Mammary microvascular endothelial cell (primary cell): ENCODE measurements around a stretch of chr1.

GRCh38 chr1:223041480-223041976, 101.5 kb downstream of the TLR5 start:
- RAMPAGE, long total RNA, result no peak

DNA sequence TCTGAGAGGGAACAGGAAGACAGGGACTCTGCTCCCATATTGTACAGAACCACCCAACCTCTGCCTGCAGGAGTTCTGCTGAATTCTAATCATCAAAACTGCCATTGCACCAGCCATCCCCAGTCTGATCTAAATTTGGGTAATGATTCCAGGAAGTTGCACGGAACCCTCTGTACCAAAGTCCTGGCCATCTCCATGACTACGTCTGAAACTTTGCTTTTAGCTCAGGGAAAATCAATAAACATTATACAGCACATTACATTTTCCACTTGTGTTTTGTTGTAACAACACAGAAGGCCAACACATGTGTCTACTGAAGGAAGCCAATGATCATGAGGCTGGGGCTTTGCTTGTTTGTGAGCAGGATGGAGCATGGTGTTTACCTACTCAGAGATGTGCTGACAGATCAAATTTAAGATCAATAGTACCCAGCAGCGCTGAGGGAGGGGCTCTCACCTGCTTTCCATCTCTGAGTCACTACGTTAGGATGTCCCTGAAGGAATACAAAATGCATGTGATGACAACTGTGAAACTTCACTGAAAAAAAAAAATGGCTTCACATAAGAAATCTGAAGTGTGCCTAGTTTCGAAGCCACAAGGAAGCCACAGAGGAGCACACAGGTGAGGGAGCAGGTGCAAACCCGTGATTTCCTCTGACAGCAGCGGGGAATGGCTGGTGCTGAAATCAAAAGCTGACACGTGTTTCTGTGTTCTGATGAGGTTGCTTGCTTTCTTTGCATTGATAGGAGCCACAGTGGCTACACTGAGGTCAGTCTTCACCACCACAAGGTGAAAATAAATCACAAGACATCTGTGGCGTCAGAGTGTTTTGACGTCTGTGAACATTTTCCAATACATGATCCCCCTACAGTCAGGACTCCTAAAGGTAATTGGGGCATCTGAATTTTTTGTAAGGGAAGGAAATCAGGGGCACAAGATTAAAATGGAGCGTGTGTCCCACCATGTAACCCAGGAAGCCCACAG, 105.6 kb upstream of the TLR5 start:
- RAMPAGE, long total RNA, result no peak

GRCh38 chr1:223664107-223664657, 1.3 kb downstream of the CAPN8 start:
- RAMPAGE, long total RNA, result no peak

DNA sequence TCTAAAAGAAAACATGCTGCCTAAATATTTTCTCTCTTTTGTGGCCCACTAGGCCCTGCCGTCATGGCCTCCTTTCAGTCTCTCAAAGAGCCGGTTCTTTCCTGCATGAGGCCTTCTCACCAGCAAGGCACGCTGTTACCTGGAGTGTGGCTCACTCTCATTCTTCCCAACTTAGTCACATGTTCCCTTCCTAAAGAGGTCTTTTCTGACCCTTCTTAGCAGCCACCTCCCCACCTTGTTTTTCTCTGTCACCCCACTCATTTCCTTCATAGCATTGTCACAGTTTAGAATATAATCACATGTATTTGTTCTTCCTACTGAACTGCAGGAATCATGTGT, 1.5 kb downstream of the CAPN2 start:
- RAMPAGE, long total RNA, result no peak

- RAMPAGE, long total RNA, result no peak
These were observed 8.6 kb downstream of the CAPN2 start for GRCh38 chr1:223720619-223721579.

GRCh38 chr1:223775212-223775932, 63.0 kb downstream of the CAPN2 start:
- RAMPAGE, long total RNA, result no peak

GRCh38 chr1:223779188-223779995, 66.4 kb downstream of the TP53BP2 start:
- RAMPAGE, long total RNA, result no peak

- RAMPAGE, long total RNA, result no peak
These were observed 49.9 kb downstream of the TP53BP2 start for GRCh38 chr1:223795465-223796692.

GRCh38 chr1:223799621-223800334, 46.0 kb downstream of the TP53BP2 start:
- RAMPAGE, long total RNA, result no peak

DNA sequence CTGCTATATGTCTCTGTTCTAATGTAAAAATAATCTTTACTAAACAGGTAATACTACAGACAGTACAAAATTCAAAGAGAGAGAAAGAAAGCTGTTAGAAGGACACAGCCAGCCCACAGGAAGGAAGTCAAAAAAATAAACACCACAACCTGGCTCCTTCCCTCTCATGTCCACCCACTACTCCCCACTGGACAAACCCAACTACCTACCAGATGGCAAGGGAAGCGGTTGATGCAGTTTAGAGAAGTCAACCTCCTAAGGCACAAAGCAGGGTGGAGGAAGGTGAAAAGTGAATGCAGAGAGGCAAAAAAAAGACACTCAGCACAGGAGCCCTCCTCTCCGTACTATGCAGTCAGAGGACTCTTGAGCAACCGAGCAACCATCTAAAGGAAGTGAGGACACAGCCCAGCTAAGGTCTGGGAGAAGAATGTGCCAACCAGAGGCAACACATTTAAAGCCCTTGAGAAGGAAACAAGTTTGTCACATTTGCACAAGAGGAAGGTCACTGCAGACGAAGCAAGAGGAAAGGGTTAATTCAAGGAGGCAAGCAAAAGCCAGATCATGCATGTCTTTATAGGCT, 20.0 kb downstream of the TP53BP2 start:
- RAMPAGE, long total RNA, result no peak

DNA sequence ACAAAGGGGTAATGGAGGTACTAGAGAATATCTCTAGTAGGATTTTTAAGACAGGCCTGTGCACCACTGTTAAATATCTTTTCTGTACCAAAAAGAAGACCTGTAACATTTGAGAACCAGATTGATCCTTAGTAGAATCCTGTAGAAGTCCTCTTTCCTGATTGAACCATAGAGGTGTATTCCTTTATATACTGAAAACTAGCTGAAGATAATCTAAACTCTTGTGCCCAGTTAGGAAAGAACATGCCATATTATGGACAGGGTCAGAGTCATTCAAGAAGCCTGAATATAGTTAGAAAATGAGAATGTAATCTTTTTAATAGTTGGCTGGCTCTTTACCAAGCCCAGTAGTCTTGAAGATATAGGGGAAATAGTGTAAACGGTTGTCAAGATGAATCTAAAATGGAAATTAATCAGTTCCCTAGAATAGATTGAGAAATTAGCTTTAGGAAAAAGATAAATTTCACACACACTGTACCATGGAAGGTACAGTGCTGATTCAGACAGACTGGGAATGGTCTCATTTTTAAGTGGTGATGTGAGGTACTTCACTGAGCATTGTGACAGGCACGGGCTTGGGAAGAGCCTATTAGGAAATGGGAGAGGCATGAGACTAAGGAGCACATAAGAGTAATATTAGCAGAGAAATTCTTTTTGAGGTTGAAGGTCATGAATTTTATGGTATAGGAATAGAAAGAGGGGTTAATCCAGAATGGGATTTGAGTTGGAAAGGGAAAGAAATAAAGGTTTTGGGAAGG, 115.4 kb upstream of the FBXO28 start:
- RAMPAGE, long total RNA, result no peak

GRCh38 chr1:224183388-224184493, 701 bp downstream of the DEGS1 start:
- RAMPAGE, long total RNA, result no peak

- RAMPAGE, long total RNA, result no peak
These were observed 29.5 kb downstream of the DEGS1 start for GRCh38 chr1:224212434-224213073.

- RAMPAGE, long total RNA, result no peak
These were observed 40.8 kb downstream of the DEGS1 start for GRCh38 chr1:224223711-224224279.

GRCh38 chr1:224275224-224275691, 54.7 kb downstream of the NVL start:
- RAMPAGE, long total RNA, result no peak

DNA sequence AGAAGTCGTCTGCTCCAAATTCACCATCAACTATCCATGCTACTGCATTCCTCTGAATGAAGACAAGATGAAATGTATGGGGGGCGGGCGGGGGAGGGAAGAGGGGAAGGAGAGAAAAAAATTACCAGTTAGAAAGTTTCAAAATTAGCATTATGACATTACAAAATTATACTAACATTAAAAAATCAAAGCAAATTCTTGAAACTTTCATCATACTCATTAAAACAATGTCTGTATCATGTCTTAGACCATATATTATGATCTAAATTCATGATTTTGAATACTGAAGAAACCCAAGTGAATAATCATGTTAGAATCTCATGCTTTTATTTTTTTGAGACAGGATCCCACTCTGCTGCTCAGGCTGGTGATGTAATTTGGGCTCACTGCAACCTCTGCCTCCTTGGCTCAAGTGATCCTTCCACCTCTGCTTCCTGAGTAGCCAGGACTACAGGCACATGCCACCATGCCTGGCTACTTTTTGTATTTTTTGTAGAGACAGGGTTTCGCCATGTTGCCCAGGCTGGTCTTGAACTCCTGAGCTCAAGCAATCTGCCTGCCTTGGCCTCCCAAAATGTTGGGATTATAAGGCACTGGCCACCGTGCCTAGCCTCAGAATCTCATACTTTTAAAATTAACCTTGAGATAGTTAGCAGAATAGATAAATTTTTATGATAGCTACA, 33.3 kb downstream of the CNIH4 start:
- RAMPAGE, long total RNA, result no peak

GRCh38 chr1:224435265-224436029, 850 bp upstream of the WDR26 start:
- RAMPAGE, long total RNA, result no peak

DNA sequence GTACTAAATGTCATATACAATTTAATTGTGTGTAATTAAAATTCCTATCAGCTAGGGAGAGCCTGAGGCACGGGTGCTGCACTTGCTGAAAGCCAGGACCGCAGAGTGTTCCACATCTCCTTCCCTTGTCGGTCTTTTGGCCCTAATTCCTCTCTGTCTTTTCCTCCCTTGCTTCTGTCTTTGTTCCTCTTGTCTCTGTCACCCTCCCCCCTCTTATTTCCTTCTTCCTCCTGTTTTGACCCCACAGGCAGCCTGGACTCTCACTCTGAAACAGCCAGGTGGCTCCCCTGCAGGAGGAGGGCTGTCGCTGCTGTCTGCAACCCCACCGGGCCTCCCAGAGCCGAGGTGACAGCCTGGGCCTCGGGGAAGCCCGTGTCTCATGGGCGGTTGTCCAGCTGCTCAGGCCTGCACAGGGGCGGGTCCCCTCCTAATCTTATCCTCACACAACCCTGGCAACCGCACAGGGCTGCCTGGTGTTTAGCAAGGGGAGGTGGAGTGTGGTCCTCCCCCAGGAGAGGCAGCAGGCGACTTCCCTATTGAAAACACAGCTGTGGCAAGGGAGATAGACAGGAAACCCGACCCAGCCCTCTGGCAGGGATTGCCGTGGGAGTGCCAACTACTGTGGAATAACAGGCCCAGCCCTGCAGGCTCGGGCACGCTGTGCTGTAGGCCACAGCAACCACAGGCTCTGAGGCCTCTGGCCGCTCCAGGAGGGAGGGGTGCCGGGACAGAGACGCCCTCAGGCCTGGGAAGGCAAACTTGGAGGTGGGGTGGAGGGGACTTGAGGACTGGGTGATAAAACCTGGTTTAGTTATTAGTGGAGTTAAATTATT, 68.8 kb upstream of the WDR26 start:
- RAMPAGE, long total RNA, result no peak

- RAMPAGE, long total RNA, result no peak
These were observed 71.8 kb upstream of the WDR26 start for GRCh38 chr1:224506289-224506847.

- RAMPAGE, long total RNA, result no peak
These were observed 114.3 kb downstream of the CNIH3 start for GRCh38 chr1:224730477-224730803.